Measurements from ENCODE around the genes SLC30A7, AMY2A, AMY1A and NTNG1.

DNA sequence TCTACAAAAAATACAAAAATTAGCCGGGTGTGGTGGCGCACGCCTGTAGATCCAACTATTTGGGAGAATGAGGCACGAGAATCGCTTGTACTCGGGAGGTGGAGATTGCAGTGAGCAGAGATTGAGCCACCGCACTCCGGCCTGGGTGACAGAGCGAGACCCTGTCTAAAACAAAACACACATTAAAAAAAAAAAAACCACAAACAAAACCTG lies 1.4 kb upstream of the CDC14A start:
- PRO-cap, result no peak
CAGE:
- cytosol, long polyA minus RNA, result no peak
- cytosol, long polyA plus RNA, result no peak
- long polyA plus RNA, result no peak
- nucleus, long polyA minus RNA, result no peak
- nucleus, long polyA plus RNA, result no peak

DNA sequence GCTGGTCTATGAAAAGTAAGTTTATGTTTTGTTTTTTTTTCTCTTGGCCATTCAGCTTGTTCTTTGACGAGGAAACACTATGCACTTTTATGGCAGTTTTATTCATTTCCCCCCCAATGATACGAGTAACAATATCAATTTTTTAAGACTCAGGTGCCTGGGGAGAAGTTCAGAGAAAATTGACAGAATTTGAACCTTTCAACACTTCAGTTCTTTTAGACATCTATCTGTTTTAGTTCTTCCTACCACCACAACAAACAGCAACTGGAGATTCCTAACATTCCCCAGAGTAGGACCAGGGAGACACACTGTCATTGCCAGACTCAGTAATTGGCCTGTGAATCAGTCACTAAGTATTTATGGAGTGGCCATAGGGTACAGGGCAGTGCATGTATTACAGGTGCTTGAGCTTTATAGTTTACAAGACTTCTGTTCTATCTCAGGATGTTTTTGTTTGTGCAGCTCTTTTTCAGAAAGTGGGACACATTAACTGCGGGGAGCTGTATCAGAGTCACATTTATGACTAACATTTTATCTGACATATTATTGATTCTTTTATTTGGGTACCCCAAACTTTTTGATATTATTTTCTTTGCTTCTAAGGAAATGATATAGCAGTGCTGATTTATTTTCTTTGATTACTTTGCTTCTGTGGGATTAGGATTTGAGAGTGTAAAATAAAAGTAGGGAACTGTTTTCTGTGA lies 1.7 kb downstream of the CDC14A start:
- PRO-cap, result unidirectional peak, minus-strand start at position 266 of the sequence; unidirectional peak, minus-strand start at position 332 of the sequence
CAGE:
- cytosol, long polyA minus RNA, result no peak
- cytosol, long polyA plus RNA, result no peak
- long polyA plus RNA, result no peak
- nucleus, long polyA minus RNA, result no peak
- nucleus, long polyA plus RNA, result no peak

GRCh38 chr1:100397212-100397811 lies 45.0 kb downstream of the CDC14A start:
- PRO-cap, result no peak
CAGE:
- cytosol, long polyA minus RNA, result no peak
- cytosol, long polyA plus RNA, result no peak
- long polyA plus RNA, result no peak
- nucleus, long polyA minus RNA, result no peak
- nucleus, long polyA plus RNA, result no peak

GRCh38 chr1:100481168-100481675 lies 56.7 kb upstream of the GPR88 start:
- PRO-cap, result no peak
CAGE:
- cytosol, long polyA minus RNA, result no peak
- cytosol, long polyA plus RNA, result no peak
- long polyA plus RNA, result no peak
- nucleus, long polyA minus RNA, result no peak
- nucleus, long polyA plus RNA, result no peak

- PRO-cap, result bidirectional peak, plus-strand start at chr1:100895754, minus-strand start at chr1:100895693; bidirectional peak, plus-strand start at chr1:100896130, minus-strand start at chr1:100895809
CAGE:
- cytosol, long polyA minus RNA, result start-site peak on the plus strand at chr1:100896119-100896132, 77 reads
- cytosol, long polyA plus RNA, result no peak
- long polyA plus RNA, result start-site peak on the plus strand at chr1:100896071-100896122, 244 and 65 reads in 2 replicates
- nucleus, long polyA minus RNA, result start-site peak on the minus strand at chr1:100895666-100895737, 49 reads; start-site peak on the plus strand at chr1:100896089-100896233, 2,099 reads
- nucleus, long polyA plus RNA, result start-site peak on the plus strand at chr1:100896080-100896159, 321 and 467 reads in 2 replicates
Measured at GRCh38 chr1:100895609-100896309, at the start of gene SLC30A7. TSS of gene SLC30A7 (plus strand) at chr1:100896090.

- PRO-cap, result no peak
CAGE:
- cytosol, long polyA minus RNA, result no peak
- cytosol, long polyA plus RNA, result no peak
- long polyA plus RNA, result no peak
- nucleus, long polyA minus RNA, result no peak
- nucleus, long polyA plus RNA, result start-site peak on the plus strand at chr1:100974977-100975049, 59 and 40 reads in 2 replicates
Measured at GRCh38 chr1:100974545-100975671, 50.7 kb downstream of the DPH5 start.

DNA sequence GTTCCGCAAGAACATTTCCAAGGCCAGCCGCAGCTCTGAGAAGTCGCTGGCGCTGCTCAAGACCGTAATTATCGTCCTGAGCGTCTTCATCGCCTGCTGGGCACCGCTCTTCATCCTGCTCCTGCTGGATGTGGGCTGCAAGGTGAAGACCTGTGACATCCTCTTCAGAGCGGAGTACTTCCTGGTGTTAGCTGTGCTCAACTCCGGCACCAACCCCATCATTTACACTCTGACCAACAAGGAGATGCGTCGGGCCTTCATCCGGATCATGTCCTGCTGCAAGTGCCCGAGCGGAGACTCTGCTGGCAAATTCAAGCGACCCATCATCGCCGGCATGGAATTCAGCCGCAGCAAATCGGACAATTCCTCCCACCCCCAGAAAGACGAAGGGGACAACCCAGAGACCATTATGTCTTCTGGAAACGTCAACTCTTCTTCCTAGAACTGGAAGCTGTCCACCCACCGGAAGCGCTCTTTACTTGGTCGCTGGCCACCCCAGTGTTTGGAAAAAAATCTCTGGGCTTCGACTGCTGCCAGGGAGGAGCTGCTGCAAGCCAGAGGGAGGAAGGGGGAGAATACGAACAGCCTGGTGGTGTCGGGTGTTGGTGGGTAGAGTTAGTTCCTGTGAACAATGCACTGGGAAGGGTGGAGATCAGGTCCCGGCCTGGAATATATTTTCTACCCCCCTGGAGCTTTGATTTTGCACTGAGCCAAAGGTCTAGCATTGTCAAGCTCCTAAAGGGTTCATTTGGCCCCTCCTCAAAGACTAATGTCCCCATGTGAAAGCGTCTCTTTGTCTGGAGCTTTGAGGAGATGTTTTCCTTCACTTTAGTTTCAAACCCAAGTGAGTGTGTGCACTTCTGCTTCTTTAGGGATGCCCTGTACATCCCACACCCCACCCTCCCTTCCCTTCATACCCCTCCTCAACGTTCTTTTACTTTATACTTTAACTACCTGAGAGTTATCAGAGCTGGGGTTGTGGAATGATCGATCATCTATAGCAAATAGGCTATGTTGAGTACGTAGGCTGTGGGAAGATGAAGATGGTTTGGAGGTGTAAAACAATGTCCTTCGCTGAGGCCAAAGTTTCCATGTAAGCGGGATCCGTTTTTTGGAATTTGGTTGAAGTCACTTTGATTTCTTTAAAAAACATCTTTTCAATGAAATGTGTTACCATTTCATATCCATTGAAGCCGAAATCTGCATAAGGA lies 3.3 kb downstream of the S1PR1 start:
- PRO-cap, result bidirectional peak, plus-strand start at position 230 of the sequence, minus-strand start at position 132 of the sequence; bidirectional peak, plus-strand start at position 618 of the sequence, minus-strand start at position 504 of the sequence
CAGE:
- cytosol, long polyA minus RNA, result no peak
- cytosol, long polyA plus RNA, result no peak
- long polyA plus RNA, result no peak
- nucleus, long polyA minus RNA, result start-site peak on the minus strand centred at position 432 of the sequence, 52 bp wide, 21 reads
- nucleus, long polyA plus RNA, result no peak

GRCh38 chr1:103617339-103617741 lies at the start of gene AMY2A:
TSS of gene AMY2A (plus strand) at chr1:103617427.
- PRO-cap, result no peak
CAGE:
- cytosol, long polyA minus RNA, result no peak
- cytosol, long polyA plus RNA, result no peak
- long polyA plus RNA, result no peak
- nucleus, long polyA minus RNA, result no peak
- nucleus, long polyA plus RNA, result no peak

DNA sequence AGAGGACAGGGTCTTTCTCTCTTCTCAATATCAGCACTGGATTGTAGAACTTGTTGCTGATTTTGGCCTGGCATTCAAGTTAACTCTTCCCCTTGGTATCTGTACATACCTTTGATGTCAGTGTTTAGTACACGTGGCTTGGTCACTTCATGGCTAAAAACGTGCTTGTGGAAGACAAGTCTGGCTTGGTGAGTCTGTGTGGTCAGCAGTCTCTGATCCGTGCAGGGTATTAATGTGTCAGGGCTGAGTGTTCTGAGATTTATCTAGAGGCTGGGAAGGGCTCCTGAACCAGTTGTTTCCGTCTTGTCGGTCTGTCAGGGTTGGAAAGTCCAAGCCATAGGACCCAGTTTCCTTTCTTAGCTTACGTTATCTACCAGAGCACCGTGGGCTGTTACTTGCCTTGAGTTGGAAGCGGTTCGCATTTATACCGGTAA lies at the start of gene AMY1A:
Gene AMY1A, plus strand, starts transcription at position 262 of the 434 bp plus-strand sequence.
- PRO-cap, result no peak
CAGE:
- cytosol, long polyA minus RNA, result no peak
- cytosol, long polyA plus RNA, result no peak
- long polyA plus RNA, result no peak
- nucleus, long polyA minus RNA, result no peak
- nucleus, long polyA plus RNA, result no peak

- PRO-cap, result no peak
CAGE:
- cytosol, long polyA minus RNA, result no peak
- cytosol, long polyA plus RNA, result no peak
- long polyA plus RNA, result no peak
- nucleus, long polyA minus RNA, result no peak
- nucleus, long polyA plus RNA, result no peak
Measured at GRCh38 chr1:107140720-107141331, at the start of gene NTNG1. TSS of gene NTNG1 (plus strand) at chr1:107141039.

GRCh38 chr1:107673354-107673919 lies 291.5 kb downstream of the VAV3 start:
- PRO-cap, result no peak
CAGE:
- cytosol, long polyA minus RNA, result no peak
- cytosol, long polyA plus RNA, result no peak
- long polyA plus RNA, result no peak
- nucleus, long polyA minus RNA, result no peak
- nucleus, long polyA plus RNA, result no peak

GRCh38 chr1:107897282-107897989 lies 67.5 kb downstream of the VAV3 start:
- PRO-cap, result no peak
CAGE:
- cytosol, long polyA minus RNA, result no peak
- cytosol, long polyA plus RNA, result no peak
- long polyA plus RNA, result no peak
- nucleus, long polyA minus RNA, result no peak
- nucleus, long polyA plus RNA, result no peak

DNA sequence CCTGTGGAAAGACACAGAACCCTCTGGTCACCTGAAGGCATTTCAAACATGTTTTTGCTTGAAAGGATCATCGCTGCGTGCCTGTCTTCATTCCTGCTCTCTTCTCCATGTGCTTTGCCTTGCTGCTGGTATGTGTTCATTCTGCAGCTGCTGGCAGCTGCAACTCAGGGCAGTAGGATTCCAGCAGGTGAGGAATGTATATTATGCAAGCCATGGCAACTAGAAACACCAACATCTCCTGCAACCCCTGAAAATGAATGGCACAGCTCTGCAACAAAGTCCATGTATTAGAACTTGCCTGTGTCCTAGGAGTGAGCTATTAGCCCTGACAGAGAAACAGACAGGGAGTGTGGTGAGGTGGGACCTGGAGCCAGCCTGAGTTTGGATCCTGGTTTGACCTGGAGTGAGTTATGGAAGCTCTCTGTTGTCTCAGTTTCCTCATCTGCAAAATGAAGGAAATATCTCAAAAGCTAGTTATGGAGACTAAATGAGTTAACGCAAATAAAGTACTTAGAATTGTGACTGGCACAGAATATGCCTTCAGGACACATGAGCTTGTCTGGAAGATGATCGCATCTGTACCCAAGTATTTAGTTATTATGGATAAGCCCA lies 81.3 kb upstream of the VAV3 start:
- PRO-cap, result no peak
CAGE:
- cytosol, long polyA minus RNA, result no peak
- cytosol, long polyA plus RNA, result no peak
- long polyA plus RNA, result no peak
- nucleus, long polyA minus RNA, result no peak
- nucleus, long polyA plus RNA, result no peak

DNA sequence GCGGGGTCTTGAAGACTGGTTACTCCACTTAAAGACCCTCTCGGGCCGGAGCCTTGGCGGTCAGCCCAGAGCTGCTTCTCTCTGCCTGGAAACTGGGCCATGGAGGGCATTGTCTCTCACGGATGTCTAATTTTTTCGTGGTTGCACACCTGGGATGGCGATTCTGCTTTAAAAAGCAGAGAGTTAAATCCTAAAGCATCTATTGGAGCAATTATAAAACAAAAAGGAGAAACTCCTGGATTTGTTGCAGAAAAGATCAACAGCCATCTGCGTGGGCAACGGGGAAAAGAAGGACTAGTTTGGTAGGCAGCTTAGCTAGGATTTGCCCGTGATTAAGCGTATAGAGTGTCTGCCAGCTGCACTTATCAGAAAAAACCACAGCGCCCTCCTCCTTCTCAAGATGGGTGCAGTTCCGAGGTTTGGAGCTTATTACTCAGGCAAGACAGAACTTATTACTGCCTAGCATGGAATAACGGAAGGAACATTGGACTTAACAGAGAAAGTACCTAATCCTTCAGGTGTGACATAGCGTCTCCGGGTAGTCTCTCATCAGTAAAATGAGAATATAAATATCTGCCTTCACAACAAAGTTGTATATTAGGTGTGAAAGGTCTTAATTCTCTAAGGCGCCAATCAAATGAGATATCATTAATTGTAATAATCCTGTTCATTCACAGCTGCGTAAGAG lies 578 bp upstream of the SLC25A24 start:
- PRO-cap, result unidirectional peak, minus-strand start at position 94 of the sequence; unidirectional peak, minus-strand start at position 324 of the sequence
CAGE:
- cytosol, long polyA minus RNA, result no peak
- cytosol, long polyA plus RNA, result no peak
- long polyA plus RNA, result no peak
- nucleus, long polyA minus RNA, result no peak
- nucleus, long polyA plus RNA, result no peak

DNA sequence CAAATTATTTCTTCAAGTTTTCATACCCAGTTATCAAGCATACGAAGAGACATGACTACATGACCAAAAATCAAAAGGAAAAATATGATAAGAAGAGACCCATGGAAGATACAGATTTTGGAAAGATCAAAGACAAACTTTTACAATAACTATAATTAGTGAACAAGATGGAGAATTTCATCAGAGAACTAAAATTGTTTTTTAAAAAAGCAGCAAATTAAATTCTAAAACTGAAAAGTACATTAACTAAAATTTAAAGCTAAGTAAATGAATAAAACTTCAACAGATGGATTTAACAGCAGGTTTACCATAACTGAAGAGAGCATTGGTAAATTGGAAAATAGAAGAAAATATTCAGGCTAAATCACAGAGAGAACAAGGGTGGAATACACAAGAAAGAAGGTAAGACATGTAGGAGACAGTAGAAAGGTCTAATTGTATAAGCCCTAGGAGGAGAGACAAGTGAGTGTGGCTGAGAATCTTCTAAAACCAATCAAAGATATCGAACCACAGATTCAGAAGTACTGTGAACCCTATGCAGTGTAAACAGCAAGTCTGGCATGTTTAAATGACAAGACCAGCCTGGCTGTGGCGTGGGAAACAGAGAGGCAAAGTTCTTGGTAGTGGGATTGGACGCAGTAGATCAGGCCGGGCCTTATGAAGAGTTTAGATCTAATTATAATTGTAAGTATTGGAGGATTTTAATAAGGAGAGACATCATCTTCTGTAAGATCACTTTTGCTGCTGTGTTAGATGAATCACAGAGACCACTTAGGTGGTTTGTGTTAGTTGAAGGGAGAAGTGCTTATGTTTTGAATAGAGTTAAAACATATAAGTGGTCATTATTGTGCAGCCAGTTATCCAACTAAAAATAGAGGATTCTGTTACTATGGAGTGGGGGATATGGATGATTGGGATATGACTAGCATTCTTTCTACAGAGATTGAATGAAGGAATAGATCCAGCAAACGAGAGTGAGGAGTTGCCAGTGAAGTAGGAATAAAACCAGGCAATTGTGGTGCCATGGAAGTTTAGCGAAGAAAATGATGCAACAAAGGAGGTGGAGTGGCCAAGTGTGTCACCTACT lies 44.0 kb downstream of the EEIG2 start:
- PRO-cap, result no peak
CAGE:
- cytosol, long polyA minus RNA, result no peak
- cytosol, long polyA plus RNA, result no peak
- long polyA plus RNA, result no peak
- nucleus, long polyA minus RNA, result no peak
- nucleus, long polyA plus RNA, result no peak

DNA sequence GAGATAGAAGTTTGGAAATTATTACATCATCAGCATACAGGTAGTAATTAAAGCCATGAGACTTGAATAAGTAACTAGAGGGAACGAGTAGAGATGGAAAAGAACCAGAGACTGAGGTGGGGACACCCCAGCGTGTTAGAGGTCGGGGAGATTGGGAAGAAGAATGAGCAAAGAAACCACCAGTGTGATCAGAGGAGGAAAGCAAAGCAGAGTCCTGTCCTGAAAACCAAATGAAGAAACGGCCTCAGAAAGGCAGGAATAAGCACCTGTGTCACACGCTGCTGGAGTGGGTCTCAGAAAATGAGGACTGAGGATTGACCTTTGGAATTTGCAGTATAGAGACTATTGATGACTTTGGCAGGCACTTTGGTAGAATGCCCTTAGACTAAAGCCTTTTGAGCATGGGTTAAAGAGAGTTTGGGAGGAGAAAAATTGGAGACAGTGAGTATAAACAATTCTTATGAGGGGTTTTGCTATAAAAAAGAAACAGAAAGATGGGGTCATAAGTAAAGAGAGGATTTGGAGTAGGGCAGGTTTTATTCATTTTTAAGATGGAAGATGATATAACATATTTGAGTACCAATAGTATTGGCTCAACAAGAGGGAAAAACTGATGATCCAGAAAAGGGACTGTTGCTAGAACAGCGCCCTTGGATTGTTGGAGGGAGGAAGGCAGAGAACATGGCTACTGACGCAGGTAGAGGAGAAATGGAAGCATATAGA lies 43.2 kb downstream of the HENMT1 start:
- PRO-cap, result no peak
CAGE:
- cytosol, long polyA minus RNA, result no peak
- cytosol, long polyA plus RNA, result no peak
- long polyA plus RNA, result no peak
- nucleus, long polyA minus RNA, result no peak
- nucleus, long polyA plus RNA, result no peak

DNA sequence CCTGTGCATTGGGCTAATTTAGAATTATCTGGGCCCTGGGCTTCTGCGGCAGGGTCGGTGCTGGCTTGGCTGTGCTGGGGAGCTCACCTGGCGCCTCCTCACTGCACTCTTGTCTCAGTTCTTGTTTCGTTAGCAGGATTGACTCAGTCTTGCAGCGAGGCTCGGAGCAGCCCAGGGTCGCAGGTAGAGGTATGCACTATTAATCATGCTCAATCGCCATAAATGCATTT lies 1.3 kb downstream of the PRPF38B start:
- PRO-cap, result no peak
CAGE:
- cytosol, long polyA minus RNA, result no peak
- cytosol, long polyA plus RNA, result no peak
- long polyA plus RNA, result no peak
- nucleus, long polyA minus RNA, result no peak
- nucleus, long polyA plus RNA, result no peak

- PRO-cap, result no peak
CAGE:
- cytosol, long polyA minus RNA, result no peak
- cytosol, long polyA plus RNA, result no peak
- long polyA plus RNA, result no peak
- nucleus, long polyA minus RNA, result no peak
- nucleus, long polyA plus RNA, result no peak
Measured at GRCh38 chr1:108717776-108718143, 5.1 kb downstream of the FNDC7 start.

- PRO-cap, result no peak
CAGE:
- cytosol, long polyA minus RNA, result no peak
- cytosol, long polyA plus RNA, result no peak
- long polyA plus RNA, result no peak
- nucleus, long polyA minus RNA, result no peak
- nucleus, long polyA plus RNA, result no peak
Measured at GRCh38 chr1:108943209-108944171, 19.8 kb downstream of the CLCC1 start.

- PRO-cap, result no peak
CAGE:
- cytosol, long polyA minus RNA, result no peak
- cytosol, long polyA plus RNA, result no peak
- long polyA plus RNA, result no peak
- nucleus, long polyA minus RNA, result no peak
- nucleus, long polyA plus RNA, result no peak
Measured at GRCh38 chr1:108947460-108948422, 15.5 kb downstream of the CLCC1 start.